Endodermal cell (in vitro differentiated cells): ENCODE results near the genes GMCL1 and ATP6V1B1.

DNA sequence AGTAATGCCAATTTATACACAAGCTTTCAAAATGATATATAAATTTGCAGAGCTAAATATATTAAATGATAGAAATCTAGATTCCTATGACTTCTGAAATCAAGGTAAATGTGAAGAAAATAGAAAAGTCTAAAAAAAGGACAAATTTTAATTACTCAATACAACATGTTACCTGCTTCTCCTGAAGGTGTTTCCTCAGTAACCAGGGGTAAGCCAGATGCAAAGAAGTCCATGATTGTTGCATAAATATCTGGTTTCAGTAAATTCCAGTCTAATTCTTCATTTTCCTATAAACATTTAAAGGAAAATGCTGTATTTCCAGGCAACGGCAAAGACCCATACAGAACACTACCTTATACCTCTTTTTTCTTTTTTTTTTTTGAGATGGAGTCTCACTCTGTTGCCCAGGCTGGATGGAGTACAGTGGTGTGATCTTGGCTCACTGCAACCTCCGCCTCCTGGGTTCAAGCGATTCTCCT lies 22.2 kb downstream of the NFU1 start:
- PRO-cap = no peak

DNA sequence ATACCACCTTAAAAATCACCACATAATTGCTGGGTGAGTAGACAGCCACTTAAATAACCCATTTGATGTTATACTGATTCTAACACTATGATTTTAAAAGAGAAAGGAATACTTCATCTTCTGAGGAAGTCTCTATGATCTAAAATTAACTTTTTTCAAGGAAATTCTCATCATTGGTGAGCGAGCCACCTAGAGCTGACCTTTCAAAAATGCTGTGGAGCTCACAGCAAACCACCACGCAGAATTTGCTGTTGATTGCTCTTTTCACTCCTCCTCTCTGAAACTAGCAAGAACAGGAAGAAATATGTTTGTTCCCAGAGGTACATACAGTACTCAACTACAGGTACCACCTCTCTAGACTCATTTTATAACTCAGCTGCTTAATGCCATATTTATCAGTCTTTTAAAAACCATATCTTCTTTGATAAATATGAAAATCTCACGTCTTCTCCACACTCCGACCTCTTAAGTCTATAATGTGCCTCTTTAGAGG lies 14.9 kb downstream of the AAK1 start:
- PRO-cap = no peak

GRCh38 chr2:69680304-69680735 lies 36.8 kb upstream of the AAK1 start:
- PRO-cap = no peak

DNA sequence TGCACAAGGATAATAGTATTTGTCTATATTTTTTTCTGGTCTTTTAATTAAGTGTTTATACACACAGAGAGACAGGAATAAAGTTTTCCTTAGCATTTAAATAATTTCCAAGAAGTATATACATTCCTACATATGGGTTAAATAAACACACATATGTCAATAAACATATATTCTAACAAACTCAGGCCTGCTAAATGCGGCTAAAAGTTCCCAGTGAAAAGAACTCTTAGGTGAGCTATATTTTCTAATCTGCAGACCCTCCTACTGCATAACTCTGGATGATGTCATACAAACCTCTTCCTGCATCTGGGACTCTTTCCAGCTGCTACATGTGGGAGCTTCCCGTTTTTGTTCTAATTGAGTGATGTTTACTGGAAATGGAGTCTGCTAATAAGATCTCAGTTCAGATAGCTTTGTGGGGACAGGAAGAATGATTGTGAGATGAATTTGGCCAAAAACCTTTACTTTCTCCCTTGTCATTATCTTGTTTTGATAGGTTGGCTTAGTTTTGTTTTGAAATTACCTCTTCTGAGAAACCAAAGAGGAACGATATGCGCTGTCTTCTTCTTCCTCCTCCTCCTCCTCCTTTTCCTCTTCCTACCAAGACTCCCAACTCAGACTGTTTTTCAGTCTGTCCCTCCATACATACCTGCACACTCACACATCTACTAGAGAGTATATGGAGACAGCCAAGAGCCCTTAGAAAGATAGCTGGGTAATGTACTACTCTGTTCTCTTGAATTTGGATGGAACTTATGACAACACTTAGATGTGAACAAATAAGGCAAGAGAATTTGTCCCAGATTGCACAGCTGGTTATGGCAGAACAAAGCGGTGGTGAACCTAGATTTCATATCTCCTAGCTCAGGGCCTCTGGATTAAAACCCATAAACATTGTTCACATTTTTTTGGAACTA lies 39.7 kb upstream of the AAK1 start:
- PRO-cap = no peak

GRCh38 chr2:69765525-69766022 lies 23.6 kb downstream of the ANXA4 start:
- PRO-cap = no peak

DNA sequence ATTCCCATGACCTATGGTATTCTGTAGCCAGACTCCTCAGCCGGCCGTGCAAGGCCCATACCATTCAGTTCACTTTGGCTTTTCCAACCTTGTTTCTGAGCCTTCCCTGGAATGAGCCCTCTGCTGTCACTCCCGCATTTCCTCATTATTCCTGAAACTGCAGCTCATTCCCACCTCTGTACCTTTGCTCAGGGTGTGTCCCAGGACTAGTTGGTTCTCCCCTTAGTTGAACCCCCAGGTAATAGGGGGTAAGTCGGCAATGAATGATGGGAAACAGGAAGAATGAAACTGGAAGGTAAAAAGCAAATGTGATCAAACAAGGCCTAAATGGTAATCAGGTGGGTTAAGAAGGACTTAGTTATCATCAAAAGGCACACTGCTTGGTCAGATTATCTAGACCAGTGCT lies 37.8 kb downstream of the ANXA4 start:
- PRO-cap = no peak

DNA sequence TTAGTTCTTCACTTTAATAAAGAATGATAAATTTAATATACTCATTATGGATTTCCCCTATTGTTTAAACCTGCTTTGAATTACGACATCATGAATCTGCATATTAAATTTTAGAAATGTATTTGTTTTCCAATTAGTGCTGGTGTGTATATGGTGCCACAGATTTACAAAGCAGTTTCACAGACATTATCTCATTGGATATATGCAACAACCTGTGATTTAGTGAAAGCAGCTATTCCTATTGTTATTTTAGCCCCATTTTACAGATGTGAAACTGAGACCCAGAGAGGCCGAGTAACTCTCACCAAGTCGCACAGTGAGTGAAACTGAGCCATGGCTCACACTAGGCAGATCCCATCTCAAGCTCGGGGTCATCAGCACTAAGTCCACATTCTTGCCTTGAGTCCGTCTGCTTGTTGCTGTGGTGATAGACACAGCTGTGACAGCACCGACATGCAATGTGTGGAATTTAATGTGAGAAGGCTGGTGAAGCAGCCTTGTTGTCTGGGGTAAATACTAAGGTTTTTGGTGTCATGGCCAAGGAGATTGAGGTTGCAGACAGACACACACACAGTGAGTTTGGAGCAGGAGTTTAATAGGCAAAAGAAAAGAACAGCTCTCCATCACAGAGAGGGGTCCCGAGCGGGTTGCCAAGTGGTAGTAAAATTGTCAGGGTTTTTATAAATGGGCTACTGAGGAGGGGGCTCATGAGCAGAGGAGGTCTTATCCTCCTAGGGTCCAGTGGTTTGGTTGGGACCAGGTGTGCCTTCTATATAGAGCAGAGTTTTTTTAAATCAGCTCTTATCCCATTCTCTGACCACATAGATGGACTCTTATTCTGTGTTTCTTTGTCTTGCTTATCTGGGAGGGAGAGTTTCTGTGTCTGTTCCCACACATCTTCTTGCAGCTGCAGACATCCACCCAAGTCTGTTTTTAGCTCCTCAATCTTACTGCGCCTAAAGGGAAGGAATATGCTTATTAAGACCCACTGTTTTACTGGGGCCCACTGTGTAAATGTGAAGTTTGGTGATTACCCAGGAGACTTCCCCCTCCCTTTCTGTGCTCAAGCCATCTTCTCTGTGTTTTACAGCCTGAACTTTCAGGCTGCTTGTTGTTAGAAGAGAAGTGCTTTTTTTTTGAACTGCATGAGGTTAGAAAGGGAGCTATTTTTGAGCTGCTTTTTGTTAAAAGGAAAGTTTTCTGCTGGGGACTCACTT lies 40.1 kb upstream of the GMCL1 start:
- PRO-cap = unidirectional peak, plus-strand start at position 523 of the sequence

DNA sequence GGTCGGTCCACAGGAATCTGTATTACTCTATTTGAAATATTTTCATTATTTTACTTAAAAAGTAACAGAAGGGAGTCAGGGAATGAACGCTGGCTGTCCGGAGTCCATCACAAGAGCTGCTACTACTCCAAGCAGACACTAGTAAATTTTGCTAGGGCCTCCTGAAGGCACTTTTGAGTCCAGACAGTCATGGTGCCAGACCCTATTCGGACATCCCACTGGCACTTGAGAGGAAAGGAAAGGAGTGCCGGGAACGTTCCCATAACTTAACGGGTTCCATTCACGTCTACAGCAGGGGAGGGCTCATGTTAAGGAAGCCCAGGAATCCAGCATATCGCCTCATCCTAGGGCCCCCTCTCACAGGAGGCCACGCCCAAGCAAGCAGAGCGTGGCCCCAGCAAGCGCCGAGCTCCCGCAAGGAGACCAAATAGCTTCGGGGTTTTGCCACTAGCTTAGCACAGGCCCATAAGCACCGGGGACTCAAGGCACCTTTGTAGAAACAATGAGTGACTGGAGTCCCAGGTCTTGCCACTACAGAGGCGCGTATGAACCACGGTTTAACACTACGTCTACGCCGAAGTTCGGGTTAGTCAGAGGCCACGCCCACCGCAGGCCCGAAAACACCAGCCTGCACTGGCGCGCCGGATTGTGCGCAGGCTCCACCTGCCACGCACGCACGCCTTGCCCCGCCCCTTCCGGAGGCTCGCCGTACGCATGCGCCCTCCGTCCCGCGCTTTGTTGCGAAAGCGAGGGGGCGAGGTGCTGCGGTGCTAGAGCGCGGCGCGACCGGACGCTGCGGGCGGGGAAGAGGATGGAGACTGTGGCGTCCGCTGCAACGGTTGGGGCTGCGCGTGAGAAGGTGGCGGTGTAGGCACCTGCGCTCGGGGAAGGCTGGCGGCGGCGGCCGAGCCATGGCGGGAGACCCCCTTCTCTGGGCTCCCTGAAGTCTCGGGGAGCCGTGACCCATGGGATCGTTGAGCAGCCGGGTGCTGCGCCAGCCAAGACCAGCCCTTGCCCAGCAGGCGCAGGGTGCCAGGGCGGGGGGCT lies at the start of gene GMCL1:
TSS of gene GMCL1 (plus strand) at position 733 of the 1,047 bp plus-strand sequence.
- PRO-cap = bidirectional peak, plus-strand start at position 170 of the sequence, minus-strand start at position 227 of the sequence; bidirectional peak, plus-strand start at position 738 of the sequence, minus-strand start at position 559 of the sequence

GRCh38 chr2:69830361-69830830 lies 936 bp downstream of the GMCL1 start:
- PRO-cap = unidirectional peak, minus-strand start at chr2:69830478

GRCh38 chr2:69894958-69895331 lies 1.2 kb downstream of the SNRNP27 start:
- PRO-cap = no peak

GRCh38 chr2:70029740-70030591 lies 57.3 kb upstream of the PCBP1 start:
- PRO-cap = bidirectional peak, plus-strand start at chr2:70030244, minus-strand start at chr2:70030144; unidirectional peak, minus-strand start at chr2:70030485

- PRO-cap = no peak
Observed at GRCh38 chr2:70034744-70035361, 52.4 kb upstream of the PCBP1 start.

DNA sequence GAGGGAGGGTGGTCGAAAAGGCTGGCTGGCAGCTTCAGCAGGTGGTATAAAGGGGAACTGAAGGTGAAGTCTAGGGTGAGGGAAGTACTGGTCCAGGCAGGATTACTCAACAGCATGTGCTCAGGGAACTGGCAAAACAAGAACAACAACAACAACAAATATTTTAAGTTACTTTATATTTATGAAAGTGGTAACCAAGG lies 40.7 kb upstream of the PCBP1 start:
- PRO-cap = no peak

DNA sequence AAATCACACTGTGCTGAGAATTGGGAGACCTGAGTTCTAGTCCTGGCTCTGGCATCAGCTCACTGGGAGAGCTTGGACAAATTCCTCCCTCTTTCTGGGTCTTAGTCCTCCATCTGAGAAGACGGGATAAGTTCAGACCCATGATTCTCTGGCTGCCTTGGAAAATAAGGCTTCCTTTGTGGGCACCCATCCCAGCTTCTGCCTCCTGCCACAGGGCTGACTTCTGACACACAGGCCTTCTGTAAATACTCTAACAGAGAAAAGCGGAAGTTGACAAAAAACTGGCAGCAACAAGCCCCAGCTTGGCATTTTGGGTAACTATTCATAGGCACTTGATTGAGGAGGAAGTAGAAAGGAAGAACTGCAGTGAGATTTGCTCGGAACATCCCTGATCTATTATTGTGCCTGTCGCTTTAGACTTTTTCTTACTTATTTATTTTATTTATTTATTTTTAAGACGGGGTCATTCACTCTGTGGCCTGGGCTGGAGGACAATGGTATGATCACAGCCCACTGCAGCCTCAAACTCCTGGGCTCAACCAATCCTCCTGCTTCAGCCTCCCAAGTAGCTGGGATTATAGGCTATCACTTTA lies 7.9 kb downstream of the PCBP1 start:
- PRO-cap = no peak

DNA sequence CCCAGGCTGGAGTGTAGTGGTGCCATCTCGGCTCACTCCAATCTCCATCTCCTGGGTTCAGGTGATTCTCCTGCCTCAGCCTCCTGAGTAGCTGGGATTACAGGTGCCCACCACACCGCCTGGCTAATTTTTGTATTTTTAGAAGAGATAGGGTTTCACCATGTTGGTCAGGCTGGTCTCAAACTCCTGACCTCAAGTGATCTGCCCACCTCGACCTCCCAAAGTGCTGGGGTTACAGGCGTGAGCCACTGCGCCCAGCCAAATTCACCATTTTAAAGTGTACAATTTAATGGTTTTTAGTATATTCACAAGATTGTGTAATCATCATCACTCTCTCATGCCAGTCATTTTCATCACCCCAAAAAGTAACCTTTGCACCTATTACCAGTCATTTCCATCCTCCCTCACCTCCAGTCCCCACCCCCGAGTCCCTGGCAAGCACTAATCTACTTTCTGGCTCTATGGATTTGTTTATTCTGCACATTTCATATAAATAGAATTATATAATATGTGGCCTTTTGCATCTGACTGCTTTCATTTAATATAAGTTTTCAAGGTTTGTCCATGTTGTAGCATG lies 10.7 kb downstream of the PCBP1 start:
- PRO-cap = no peak

DNA sequence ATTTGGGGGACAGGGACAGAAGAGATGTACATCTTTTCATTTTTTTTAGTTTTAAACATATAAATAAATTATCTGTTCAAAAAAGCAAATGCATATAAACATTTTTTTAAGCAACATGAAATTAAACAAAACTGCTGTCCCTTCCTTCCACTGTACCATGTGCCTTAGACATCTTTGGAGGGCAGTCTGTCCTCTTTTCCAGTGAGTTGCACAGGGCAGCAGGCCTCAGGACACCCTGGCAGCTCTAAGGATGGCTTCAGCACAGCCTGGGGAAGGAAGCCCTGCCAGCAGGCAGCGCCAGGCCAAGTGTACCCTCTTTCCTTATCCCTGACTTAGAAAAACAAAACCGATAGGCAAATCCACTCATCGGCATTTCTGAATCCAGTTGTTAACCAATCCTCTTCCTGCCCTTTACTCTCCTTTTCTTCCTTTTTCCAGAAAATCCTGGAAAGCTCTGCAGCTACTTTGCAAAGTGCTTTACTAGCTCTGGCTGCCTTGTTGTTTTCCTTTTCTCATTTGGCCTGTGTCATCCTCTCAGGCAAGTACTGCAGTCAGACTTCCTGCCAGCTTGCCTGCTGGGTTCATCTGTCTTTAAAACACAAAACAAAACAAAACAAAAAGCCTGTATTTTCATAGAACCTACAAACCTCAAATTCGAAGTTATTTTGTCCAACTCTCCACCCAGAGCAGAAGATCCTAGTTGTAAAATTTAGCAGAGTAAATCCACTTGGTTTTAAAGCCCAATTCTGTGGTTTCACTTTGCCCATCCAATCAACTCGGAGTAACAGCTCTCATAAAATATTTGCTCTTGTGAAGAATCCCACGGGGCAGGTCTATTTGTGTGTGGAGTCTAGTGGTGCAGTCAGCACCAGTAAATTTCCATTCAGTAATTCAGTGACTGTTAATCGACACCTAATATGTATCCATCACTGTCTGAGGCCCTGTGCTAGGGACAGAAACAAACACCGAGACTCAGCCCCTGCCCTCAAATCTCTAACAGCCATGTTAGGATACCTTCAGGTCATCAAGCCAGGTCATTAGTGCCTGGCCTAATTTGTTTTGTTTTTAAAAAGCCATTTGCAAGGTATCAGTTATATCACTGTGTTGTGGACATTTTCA lies 45.2 kb downstream of the PCBP1 start:
- PRO-cap = bidirectional peak, plus-strand start at position 515 of the sequence, minus-strand start at position 525 of the sequence

GRCh38 chr2:70133268-70134098 lies 46.2 kb downstream of the PCBP1 start:
- PRO-cap = no peak

- PRO-cap = no peak
Observed at GRCh38 chr2:70137473-70137958, 50.2 kb downstream of the PCBP1 start.

- PRO-cap = no peak
Observed at GRCh38 chr2:70224465-70224948, 23.9 kb downstream of the TIA1 start.

DNA sequence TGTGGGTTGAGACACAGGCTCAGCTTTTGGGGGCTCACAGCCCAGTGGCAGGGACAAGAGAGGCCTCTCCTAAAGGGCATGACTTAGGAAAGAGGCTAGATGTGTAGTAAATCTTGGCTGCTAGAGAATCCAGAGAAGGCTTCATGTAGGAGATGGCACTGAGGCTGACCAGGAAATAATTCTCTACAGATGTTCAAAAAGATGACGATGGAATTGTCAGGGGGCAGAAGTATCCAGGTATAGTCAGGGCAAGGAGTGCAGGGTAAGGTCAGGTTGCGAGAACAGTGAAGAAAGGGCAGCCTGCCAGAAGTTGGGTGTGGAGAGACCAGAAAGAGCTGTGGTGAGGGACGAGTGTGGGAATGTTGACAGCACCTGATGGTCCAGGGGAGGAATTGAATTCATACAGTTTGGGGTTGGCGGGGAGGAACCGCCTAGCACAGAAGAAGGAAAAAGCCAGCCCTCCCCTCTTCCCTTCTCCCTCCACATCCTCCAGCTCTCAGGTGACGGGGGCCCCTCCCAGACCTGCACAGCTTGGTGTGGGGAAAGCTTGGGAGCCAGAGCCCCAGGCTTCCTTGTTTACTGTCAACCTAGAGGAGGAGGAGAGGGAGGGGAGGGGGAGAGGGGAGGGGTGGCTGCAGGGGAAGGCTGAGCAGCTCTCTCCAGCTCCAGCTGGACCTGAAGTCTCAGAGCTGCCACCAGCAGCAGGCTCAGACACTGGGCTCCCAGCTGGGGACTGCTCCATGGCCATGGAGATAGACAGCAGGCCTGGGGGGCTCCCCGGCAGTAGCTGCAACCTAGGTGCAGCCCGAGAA lies at the start of gene ATP6V1B1:
TSS of gene ATP6V1B1 (plus strand) at position 686 of the 812 bp plus-strand sequence.
- PRO-cap = no peak